SK-N-DZ (cell line): ENCODE results near the gene C1D.

DNA sequence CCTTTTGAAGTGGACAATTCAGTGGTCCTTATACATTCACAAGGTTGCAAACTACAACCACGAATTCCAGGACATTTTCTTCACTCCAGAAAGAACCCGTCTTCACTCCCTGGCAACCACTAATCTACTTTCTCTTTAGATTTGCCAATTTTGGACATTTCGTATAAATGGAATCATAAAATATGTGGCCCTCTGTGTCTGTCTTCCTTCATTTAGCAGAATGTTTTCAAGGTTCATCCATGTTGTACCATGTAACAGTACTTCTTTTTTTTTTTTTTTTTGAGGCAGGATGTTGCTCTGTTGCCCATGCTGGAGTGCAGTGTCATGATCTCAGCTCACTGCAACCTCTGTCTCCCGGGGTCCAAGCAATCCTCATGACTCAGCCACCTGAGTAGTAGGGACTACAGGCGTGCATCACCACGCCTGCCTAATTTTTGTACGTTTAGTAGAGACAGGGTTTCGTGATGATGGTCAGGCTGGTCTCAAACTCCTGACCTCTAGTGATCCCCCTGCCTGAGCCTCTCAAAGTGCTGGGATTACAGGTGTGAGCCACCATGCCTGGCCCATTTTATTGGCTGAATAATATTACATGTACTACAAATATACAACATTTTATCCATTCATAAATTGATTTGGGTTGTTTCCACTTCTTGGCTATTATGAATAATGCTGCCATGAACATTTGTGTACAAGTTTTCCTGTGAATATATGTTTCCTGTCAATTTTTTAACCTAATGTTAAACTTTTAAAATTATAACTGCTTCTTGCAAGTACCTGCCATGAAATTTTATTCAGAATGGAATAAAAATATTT lies 31.1 kb downstream of the RAB1A start:
RAMPAGE:
- cytosol, long total RNA: no peak
- nucleus, long total RNA: no peak

DNA sequence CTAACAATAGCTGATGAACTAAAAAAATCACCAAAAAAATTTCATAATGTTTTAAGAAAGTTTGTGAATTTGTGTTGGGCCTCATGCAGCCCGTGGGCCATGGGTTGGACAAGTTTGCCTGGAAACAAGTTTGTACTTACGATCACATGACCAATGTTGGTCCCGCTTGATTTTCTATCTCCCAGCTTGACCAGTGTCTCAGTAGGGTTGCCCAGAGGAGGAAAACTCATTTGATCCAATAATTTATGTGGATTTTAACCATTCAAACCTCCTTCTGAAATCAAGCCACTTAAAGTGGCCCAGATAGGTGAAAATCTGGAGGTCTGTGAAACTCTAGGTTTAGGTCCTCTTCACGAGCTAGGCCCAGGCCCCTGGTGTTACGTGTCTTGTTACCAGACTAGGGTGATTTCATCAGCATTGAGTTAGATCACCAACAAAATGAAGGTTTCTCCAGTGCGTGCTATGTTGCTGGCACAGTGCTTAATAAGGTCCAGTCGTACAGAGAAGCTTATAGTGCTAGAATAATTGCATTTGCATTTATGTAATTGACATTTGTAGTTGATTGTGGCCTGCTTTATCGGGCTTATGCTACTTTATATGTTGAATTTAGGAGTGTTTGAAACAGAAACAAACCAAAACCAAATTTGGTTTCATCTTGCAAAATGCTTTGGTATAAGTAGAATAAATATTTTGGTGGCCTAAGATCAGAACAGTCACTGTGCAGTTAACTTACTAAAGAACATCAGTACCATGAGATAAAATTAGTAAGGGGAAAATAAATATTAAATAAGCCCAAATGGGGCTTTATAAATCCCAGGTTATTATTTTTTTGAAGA lies 4.4 kb downstream of the ACTR2 start:
RAMPAGE:
- cytosol, long total RNA: no peak
- nucleus, long total RNA: no peak

DNA sequence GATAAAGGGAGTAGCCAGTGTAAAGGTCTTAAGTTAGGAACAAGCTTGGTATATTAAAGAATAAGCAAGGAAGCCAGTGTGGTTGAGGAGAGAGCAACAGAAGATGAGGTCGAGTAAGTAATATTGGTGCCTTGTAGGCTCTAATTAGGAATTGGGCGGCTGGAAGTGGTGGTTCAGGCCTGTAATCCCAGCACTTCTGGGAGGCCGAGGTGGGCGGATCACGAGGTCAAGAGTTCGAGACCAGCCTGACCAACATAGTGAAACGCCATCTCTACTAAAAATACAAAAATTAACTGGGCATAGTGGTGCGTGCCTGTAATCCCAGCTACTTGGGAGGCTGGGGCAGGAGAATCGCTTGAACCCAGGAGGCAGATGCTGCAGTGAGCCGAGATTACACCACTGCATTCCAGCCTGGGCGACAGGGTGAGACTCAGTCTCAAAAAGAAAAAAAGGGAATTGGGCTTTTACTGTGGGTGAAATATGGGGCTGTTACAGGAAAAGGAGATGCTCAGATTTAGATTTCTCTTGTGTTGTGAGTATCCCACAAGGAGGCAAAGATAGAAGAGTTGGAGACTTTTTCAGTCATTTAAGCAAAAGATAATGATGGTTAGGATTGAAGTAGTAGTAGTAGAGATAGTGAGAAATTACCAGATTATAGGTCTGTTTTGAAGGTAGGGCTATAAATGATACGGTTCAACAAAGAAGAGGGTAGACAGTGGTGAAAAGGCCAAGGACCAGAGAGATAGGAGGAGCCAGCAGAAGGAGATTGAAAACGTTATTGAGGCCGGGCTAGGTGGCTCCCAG lies 20.5 kb downstream of the ACTR2 start:
RAMPAGE:
- cytosol, long total RNA: no peak
- nucleus, long total RNA: no peak

RAMPAGE:
- cytosol, long total RNA: no peak
- nucleus, long total RNA: no peak
These were observed 48.6 kb downstream of the ACTR2 start for GRCh38 chr2:65276201-65276615.

DNA sequence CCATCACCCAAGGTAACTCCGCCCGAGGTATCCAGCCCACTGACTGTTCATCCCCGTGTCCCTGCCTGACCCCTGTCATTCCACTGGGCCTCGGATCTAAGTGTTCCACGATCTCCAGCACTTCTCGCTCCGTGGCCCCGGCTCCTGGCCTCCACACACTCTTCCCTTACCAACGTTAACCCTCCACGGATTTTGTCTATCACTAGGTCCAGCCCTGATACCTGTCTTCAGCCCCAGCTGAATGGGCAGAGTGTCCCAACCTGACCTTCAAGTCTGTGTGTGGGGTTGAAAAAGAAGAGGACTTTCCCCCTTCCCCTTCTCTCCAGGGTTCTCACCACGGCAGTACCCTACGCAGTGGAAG lies 37.4 kb downstream of the SPRED2 start:
RAMPAGE:
- cytosol, long total RNA: no peak
- nucleus, long total RNA: no peak

DNA sequence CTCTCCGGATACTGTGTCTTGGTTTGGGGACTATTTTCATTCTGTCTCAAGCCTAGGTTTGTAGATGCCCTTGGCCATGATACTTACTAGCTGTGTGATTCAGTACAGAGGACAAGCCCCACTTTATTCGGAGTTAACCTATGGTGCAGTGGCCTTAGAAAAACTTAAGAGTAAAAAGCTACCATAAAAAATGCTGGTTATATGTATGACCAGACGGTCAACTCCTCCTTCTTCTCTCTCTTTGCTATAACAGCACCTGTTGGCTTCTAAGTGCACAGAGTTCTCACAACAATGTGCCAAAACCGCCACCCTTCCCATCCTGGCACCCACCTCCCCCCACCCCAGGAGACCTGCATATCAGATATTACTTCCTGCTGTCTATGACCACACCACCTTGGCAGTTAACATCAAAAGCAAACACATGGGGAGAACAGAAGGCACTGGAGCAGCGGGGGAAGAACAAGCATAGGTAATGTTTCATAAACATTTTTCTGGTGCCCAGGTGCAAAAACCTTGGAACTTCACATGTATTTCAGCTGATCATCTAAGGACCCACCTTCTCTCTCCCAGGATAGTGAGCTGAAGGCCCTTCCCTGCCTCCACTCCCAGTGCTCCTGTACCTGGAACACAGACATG lies 15.5 kb downstream of the SPRED2 start:
RAMPAGE:
- cytosol, long total RNA: no peak
- nucleus, long total RNA: no peak

GRCh38 chr2:65430641-65431689 lies 1.4 kb downstream of the SPRED2 start:
RAMPAGE:
- cytosol, long total RNA: no peak
- nucleus, long total RNA: no peak

DNA sequence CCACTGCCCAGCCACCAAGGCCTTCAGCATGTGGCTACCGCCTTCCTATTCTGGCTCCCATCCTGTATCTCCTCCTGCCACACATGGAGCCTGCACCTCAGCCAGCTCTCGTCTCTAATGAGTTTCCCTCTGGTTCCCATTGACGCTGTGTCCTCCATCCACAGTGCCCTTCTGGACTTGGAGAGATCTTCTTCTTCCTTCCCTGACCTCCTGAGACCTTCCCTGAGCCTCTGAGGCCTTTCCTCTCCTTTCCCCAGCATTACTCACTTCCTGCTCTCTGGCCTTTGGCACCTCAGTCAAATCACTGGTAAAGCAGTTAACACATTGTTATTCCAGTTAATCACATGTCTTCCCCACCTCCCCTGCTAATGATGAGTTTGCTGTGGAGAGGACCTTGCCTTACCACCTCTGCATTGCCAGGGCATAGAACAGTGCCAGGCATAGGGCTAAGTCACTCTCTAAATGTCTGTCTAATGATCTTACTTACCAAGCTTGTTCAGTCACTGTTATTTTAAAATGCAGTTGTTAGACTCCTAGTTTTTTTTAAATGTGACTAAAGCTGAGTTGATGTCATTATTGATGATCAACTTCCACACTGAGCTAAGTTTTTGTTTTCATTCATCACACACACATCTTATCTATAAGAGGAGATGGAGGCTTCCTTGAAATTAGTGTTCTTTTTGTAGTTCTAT lies 113.4 kb upstream of the SPRED2 start:
RAMPAGE:
- cytosol, long total RNA: no peak
- nucleus, long total RNA: no peak

DNA sequence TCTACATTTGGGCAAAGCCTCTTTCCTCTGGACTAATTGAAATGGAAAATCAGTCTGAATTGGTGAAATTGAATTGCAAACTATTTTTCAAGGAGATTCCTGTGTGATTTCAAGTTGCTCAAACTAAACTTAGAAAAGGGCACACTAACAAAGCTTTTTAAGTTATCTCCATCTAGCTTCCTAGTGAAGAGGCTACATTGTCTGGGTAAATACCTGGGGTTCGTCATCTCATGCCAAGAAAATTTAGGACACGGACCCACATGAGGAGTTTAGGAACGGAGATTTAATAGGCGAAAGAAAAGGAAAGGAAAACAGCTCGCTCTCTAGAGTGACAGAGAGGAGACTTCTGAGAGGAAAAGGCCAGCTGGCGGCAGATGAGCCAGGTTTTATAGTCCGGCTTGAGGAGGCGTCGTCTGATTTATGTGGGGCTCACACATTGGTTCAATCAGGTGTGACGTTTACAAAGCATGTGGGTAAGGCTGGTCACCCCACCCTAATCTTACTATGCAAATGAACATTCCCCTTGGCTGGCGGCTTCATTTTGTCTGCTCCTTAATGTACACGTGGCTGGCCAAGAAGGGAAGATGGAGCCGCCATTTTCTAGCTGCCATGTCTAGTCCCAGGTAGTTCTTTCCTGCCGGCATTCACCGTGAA lies 298.9 kb upstream of the SPRED2 start:
RAMPAGE:
- cytosol, long total RNA: no peak
- nucleus, long total RNA: no peak

DNA sequence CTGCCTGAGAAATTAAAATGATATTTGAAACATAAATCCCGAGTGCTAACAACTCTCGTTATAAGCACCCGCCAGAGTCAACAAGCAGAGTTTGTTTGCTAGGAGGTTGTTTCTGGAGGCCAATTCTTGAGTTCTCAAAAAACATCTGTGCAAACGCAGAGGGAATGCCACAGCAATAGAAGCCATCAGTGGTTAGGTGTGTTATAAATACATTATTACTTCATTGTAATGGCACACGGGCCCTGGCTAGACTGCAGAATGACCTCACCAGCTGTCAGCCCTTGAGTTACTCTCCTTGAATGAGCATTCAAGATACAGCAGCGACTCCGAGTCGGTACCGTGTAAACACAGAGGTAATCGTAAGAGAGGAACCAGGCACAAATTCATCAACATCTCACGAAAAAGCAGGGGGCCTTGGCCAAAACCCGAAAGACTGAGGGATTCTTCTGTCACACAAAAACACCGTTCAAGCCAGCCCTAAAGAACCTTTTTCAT lies 133.9 kb upstream of the MEIS1 start:
RAMPAGE:
- cytosol, long total RNA: no peak
- nucleus, long total RNA: no peak

DNA sequence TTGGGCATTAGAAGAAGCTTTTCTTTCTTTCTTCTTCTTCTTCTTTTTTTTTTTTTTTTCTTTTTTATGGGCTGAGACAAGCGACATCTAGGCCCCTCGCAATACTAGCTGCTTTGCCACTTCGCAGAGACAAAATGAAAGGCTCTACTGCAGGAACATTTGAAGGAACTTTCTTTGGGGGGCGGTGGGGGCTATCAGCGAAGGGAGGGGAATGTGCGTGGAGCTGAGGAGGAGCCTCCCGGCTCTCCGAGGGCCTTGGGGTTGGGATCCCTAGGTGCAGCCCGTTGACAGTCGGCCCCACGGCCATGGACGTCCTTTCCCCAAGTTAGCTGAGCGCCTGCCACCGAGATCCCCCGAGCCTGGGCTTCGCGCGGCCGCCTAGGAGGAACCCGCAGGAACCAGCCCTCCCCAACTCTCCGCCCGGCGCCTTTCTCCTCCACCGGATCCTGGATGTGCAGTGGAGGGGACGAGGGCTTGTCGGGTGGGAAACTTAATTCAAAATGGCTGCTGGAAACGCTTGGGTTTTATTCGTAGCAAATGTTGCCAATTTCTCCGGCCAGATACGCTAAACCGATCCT lies 4.2 kb downstream of the MEIS1 start:
RAMPAGE:
- cytosol, long total RNA: no peak
- nucleus, long total RNA: no peak

DNA sequence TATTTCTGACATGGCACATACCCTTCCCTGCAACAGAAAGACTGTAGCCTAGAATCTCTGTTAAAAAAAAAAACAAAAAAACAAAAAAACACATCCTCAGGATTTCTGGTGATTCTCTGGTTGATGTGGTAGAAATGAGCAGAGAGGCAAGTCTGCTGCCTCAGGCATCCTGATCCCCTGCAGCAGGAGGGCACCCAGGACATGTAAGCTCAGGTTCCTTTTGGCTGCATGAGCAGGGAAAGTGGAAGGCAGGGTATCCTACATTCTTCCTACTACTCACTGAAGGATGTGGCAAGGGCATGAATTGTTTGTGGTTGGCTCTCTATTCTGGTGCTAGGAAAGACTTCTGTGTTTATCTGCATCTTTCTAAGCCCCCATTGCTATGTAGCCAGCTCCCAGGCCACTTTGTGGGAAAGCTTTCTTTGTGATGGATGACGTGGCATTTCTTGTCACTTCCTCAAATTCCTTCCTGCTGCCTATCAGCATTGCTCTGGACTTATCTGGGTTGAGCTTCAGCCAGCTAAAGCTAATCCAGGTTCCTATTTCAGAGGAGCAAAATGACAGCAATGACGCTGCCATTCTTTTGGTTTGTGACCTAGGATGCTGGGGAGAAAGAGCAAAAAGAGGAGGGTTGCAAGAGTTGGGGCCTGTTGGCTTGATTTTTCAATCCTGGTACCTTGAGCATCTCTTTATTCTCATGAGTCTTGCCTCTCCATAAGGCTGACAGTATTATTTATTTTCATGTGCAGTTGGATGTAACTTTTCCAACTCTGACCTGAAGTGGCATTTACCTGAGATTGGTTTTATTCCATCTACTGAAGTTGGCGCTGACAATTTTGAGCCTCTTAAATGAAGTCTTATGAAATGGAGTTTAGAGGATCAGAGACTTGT lies 46.3 kb downstream of the MEIS1 start:
RAMPAGE:
- cytosol, long total RNA: no peak
- nucleus, long total RNA: no peak

DNA sequence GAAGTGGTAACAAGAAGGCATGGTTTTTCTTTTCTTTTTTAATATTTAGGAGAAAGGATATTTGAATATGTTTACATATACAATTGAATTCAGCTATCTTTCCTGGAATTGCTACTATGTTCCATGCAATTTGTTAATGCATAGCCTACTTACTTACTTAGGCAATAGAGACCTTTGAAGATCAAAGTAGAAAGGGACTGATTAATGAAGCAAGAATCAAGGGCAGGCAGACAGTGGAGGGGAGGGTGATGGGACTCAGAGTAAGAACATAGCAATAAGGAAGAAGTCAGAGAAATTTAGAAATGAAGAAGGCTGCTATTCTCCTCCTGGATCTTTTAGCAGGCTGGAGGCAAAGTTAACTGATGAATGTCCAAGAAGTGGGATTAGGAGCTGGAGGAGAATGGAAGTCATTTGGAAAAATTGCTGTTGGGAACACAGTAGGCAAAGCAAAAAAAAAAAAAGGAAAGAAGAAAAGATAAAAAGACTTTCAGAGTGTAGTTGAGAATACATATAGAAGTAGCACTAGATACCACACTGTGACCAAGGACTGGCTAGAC lies 94.9 kb downstream of the MEIS1 start:
RAMPAGE:
- cytosol, long total RNA: no peak
- nucleus, long total RNA: no peak

DNA sequence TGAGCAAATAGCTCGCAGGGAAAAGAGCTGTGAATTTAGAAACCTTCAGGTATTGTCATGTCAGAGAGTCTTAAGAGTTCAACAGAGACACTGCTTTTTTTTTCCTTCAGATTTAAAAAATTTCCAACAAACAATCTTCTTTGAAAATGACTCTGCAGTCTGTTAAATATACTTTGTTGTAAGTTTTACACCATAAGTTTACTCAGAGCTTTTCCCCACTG lies 118.6 kb downstream of the MEIS1 start:
RAMPAGE:
- cytosol, long total RNA: no peak
- nucleus, long total RNA: no peak

RAMPAGE:
- cytosol, long total RNA: no peak
- nucleus, long total RNA: no peak
These were observed 147.2 kb downstream of the MEIS1 start for GRCh38 chr2:66582113-66582604.

DNA sequence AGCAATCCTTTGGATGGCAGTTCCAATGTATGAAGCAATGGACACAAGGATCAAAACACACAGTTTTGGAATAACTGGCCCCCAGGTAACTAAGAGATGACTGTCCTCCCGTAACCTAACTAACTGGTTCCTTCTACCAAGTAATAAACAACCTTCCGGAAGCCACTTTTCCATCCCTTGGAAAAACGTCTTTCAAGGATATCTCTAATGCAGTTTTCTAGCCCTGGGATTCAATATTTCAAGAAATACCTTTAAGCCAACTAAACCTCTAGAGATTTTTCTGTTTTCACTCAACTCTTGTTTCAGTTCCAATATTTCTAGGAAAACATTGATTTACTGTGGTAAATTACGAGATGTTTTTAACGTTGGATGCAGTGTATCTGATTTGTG lies 153.9 kb upstream of the ETAA1 start:
RAMPAGE:
- cytosol, long total RNA: no peak
- nucleus, long total RNA: no peak

DNA sequence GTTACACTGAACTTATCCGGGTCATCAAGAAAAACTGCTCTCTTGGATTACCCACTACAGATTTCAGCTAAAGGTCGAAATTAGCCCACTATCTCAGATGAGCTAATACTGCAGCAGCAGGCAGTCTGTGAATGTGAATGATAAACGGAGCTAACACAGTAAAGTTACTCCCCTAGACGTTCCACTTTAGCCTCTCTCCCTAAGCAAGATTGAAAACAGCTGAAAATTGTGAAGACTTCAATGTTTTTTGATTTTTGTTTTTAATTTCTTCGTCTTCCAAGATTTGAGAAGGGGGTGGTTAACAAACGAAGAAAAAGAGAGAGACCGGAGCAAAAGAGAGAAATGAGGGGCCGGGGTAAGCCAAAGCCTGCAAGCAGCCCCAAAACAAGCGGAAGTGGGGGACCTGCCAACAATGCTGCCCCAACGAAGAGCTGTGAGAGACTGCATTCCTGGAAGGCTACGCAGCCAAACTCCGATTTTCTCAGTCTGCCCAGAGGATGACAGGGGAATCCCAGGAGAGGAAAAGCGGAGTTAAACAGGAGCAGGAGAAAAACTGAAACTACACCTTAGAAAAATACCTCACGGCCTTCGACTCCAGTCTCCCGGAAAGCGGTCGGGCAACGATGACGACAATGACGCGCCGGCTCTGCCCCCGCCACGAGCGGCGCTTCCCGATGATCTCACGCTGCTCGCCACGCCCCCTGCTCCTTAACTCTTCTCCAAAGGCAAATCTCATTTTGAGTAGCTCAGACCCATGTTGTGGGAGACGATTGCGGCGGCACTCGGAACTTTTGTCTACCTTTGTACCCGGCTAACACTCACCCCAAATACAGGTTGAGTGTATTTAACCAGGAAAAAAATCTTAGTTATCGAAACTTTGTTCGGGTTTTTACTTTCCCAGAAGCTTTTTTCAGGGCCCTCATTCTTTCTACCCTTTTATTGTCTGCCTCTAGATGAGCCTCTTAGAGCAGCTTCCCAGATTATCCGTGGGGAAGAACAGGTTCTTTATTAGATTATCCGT lies at the start of gene C1D:
C1D (minus strand) TSS at position 625 of the 1,021 bp plus-strand sequence.
RAMPAGE:
- cytosol, long total RNA: start-site peak on the minus strand centred at position 617 of the sequence, 29 bp wide, 1,532 and 3,237 reads in 2 replicates
- nucleus, long total RNA: start-site peak on the minus strand centred at position 617 of the sequence, 30 bp wide, 837 and 449 reads in 2 replicates

RAMPAGE:
- cytosol, long total RNA: no peak
- nucleus, long total RNA: no peak
These were observed 1.2 kb downstream of the PPP3R1 start for GRCh38 chr2:68251006-68251684.

RAMPAGE:
- cytosol, long total RNA: no peak
- nucleus, long total RNA: no peak
These were observed 22.5 kb downstream of the PLEK start for GRCh38 chr2:68387299-68388323.

DNA sequence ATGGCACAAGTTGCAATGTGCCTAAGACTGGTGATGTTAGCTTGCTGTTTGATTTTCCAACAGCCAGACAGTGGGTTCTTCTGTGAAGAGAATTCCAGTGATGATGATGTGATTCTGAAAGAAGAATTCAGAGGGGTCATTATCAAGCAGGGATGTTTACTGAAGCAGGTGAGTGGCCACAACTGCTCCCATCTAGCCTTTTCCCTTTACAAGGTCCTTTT lies 23.2 kb downstream of the PLEK start:
RAMPAGE:
- cytosol, long total RNA: no peak
- nucleus, long total RNA: no peak